ENCODE measurements around the genes RSF1 and THRSP.

DNA sequence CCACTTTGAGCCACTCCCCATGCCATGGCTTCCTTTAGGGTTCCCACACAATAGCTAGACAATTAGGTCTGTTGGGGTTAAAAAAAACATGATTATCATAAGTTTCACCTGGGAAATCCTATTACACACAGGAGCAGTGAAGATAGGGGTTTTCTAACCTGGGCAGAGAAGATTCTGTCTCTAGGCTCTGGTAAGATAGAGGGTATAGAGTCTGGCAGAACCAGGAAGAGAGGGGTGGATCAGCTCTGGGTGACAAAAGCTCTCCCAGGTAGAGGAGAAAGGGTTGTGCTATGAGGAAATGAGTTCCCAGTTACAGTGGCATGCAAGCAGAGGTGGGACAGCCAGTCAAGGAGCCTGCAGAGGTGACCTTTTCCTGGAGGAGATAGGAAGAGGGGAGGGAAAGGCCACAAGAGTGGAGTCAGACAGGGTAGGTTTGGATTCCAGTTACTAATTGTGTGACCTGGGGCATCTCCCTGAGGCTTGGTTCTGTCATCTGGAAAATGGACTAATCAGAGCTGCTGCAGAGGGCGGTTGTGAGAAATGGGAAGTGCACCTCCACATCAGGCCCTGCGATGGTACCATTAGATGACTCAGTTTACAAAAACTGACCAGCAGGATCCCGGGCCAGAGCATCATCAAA, 3.4 kb upstream of the CAPN5 start:
- PRO-cap: no peak

DNA sequence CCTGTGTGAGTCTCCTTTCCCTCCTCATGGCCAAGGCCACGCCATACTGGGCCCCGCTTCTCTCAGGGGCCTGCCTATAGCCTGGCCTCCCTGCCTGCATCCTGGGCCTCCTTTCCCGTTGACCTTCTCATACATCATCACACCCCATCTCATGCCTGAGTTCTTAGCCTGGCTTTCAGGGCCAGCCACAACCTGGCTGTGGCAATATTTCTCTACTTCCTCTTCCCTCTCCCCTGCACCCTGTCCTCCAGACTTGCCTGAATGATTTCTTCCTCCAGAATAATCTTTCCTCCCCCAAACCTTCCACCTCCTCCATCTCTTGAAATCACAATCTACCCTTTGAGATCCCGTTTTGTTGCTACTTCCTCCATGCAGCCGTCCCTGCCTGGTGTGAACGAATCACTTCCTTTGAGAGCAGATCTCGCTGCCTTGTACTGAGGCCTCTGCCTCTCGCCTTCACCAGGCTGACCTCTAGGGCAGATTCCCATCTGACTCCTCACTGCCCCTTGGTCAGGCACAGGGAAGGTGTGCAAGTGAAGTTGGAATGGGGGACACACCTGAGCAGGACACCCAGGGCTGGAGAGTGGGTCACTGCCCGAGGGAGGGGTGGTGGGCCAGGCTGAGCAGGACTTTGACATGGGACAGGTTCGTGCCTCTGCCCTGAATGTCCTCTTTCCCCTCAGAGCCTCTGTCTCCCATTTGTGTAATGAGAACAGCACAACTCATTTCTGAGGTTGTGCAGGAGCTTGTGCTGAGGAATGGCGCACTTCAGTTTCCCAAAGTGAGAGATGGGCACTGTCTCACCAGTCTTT, 5.4 kb downstream of the CAPN5 start:
- PRO-cap: no peak

GRCh38 chr11:77095650-77096316, 6.9 kb upstream of the OMP start:
- PRO-cap: no peak

- PRO-cap: no peak
These were observed 71.4 kb downstream of the MYO7A start for GRCh38 chr11:77199333-77199929.

DNA sequence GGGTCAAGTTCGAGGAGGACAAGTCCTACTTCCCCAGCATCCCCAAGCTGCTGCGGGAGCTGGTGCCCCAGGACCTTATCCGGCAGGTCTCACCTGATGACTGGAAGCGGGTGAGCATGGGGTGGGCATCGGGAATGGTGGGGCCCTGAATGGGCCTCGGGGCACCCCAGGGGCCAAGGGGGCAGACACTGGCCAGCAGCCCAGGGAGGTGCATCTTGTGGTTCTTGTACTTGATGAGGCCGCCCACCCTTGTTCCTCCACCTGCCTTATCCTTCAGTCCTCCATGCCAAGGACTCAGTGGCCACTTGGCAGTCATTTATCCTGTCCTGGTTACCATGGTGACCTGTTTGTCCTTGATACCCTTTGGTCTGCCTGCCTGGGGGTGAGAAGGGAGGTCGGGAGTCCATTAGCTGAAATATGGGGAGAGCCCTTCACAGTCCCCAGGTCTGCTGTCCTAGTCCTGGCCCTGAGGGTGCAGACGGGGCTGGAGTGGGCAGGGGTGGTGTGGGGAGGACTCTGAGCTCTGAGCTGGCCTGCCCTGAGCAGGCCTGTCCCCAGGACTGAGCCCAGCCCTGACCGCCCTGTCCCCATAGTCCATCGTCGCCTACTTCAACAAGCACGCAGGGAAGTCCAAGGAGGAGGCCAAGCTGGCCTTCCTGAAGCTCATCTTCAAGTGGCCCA, 83.3 kb downstream of the MYO7A start:
- PRO-cap: no peak

DNA sequence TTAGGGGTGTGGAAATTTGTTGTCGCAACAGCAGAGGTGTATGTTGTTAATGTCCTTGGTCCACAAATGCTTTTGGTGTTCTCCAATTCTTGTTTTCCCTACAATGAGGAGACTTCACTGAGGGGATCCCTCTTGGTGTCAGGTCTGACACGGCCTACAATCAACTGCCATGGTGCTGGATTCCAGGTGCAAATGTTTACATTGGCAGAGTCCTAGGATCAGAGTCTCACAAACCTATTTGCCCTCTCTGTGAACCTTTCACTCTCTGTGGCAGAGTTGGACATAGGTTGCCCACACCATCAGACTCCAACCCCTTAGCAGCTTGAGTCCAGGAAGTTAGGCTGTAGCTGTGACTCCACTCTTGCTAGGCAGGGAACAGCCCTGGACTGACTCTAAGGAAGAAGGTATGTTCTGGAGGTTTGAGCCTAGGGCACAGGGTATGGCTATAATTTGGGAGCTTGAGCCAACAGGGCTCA, 48.6 kb downstream of the GDPD4 start:
- PRO-cap: no peak

- PRO-cap: no peak
These were observed 29.0 kb upstream of the AQP11 start for GRCh38 chr11:77560817-77561022.

- PRO-cap: no peak
These were observed 912 bp upstream of the AQP11 start for GRCh38 chr11:77588772-77589310.

GRCh38 chr11:77611309-77611818, 21.6 kb downstream of the AQP11 start:
- PRO-cap: no peak

DNA sequence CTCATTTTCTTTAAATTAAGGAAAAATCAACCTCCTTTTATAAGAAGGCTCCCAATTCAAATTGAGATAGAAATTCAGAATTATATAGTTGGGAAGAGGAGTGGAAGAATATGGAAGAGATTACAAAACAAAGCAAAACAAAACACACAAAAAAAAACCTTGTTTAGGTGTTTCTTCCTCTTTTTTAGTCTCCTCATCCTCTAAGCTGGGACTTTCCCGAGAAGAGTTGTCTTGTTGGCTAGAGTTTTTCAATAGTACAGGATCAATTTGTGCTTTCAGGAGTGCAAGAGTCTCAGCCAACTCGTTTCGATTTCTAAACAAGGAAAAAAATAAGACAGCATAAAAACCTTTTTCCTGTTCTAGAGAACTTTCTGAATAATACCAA, 87.8 kb upstream of the CLNS1A start:
- PRO-cap: no peak

GRCh38 chr11:77820457-77821069, at the start of gene RSF1:
RSF1 (minus strand) TSS chr11:77820722.
- PRO-cap: bidirectional peak, plus-strand start at chr11:77820867, minus-strand start at chr11:77820722; bidirectional peak, plus-strand start at chr11:77821144, minus-strand start at chr11:77820988

- PRO-cap: no peak
These were observed at the start of gene THRSP for GRCh38 chr11:78063464-78064147. THRSP (plus strand) TSS chr11:78063861.

DNA sequence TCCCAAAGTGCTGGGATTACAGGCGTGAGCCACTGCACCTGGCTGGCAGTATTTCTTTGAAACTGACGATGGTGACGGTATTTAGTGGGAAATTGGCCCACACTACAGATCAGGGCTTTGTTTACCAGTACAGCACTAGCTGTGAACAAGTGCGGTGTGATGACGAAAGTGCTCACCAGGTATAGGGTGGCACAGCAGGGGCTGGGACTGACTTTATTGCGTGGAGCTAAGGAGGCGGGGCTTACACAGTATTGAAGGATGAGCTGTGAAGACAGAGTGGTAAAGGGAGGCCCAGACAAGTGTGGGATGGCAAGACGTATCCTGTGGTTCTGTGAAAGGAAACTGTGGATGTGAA, 20.3 kb downstream of the KCTD21 start:
- PRO-cap: no peak

DNA sequence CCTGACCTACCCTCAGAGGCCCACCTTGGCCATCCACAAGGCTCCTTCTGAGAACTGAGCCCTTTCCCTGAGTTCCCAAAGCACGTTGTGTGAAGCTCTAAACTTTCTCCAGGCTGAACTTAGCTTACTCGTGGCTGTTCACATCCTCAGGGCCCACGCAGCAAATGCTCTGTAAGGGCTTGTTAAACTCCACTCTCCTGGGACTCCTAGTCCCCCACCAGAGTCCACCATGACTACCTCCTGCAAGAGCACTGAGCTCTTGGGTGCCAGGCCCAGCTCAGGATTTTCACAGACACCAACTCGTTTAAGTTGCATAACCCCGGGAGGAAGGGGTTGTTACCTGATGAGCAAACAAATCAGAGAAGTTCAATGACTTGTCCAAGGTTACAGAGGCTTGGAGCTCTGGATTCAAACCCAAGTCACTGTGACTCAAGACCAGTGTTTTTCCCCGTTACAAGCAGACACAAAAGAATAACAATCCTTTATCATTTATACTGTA, 17.6 kb downstream of the KCTD21 start:
- PRO-cap: no peak

- PRO-cap: no peak
These were observed 3.7 kb downstream of the USP35 start for GRCh38 chr11:78192381-78192886.

- PRO-cap: no peak
These were observed 27.2 kb downstream of the USP35 start for GRCh38 chr11:78215853-78216471.

DNA sequence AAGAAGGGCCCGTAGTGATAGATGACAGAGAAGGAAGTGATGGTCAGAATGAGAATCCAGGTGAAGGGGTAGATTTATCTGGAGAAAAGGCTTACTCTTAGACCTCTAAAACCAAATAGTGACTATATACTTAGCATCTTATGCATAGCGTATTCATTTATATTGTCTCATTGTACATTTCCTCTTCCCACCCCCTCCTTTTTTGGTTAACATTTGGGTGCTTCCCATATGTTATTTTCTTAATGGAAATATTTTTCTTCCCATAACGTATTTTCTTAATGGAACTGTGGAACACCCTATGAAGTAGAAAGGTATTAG, 87.1 kb downstream of the GAB2 start:
- PRO-cap: no peak

DNA sequence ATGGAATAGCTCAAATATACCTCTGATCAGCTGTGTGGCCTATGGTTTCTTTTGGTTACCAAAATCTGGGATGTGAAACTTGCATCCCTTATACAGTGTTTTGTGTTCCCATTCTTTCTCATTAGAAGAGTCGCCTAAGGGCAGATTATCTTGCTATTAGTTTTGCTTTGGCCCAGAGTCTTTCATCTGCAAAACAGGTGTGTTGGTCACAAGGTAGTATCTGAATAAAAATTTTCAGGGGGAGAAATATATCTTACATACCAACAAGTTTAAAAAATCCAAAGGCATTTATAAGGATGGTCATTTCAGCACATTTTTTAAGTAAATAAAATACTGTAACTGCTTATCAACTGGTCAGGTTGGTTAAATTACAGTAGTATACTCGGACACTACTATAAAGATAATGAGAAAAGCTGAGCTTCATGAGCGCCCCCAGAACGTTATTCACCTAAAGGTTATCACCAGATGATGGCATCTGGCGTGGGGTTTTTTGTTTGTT, 48.2 kb downstream of the GAB2 start:
- PRO-cap: no peak

GRCh38 chr11:78378929-78379405, 38.7 kb downstream of the GAB2 start:
- PRO-cap: no peak

DNA sequence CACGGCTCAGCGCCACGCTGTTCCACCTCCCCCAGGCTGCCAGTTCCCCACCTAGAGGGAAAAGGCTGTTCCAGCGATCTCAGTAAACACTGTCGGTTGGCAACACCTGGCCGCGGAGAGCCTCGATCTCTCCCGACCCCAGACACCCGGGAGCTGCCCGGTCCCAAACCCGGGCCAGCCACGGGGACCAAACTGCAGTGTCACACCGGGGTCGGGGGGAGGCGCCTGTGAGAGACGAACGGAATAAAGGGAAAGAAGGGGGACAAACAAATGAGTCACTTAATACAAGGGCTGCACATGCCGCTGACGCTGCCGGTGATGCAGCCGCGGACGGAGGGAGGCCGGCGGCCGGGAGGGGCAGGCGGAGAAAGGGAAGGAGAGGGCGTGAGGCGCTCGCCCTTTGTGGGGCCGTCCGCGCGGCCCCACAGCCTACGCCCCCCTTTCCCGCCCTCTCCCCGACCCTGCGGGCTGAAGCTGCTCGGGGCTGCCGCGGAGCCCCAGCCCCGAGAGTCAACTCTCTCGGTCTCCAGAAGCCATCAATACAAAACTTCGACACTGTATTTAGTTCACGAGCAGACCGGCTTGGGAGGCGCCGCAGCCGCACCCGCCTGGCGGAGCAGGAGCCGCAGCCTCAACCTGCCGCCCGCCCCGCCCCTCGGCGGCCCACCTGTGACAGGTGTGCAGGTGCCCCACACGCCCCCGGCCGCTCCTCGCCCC, 653 bp downstream of the GAB2 start:
- PRO-cap: unidirectional peak, plus-strand start at position 82 of the sequence; bidirectional peak, plus-strand start at position 278 of the sequence, minus-strand start at position 155 of the sequence; bidirectional peak, plus-strand start at position 571 of the sequence, minus-strand start at position 541 of the sequence

Data from progenitor cell of endocrine pancreas (in vitro differentiated cells).